Cytotoxic T cell (primary cell): ENCODE measurements around a stretch of chr19.

DNA sequence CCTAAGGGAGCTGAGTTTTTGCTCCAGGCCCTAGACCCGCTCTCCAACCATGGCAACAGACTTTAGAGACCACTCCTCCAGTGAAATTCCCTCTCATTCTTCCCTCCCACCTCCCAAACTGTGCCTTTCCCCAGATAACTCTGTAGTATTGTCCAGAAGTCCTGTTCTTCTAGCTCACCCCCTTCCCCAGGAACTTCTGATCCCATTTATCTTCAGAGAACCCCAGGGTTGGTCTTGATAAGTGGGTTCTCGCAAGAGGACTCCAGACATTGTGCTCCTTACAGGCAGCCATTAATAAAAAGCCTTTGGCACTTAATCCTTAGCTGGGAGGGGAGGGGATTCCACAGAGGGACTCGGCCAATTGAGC lies 1.8 kb downstream of the LTBP4 start:
- PRO-cap, 2 experiments: no peak in any of the 2 experiments

GRCh38 chr19:40690195-40690493 lies 307 bp downstream of the NUMBL start:
- PRO-cap, 2 experiments: no peak in any of the 2 experiments

- PRO-cap, 2 experiments: no peak in any of the 2 experiments
These were observed 5.0 kb downstream of the ACTMAP start for GRCh38 chr19:40745281-40745738.

DNA sequence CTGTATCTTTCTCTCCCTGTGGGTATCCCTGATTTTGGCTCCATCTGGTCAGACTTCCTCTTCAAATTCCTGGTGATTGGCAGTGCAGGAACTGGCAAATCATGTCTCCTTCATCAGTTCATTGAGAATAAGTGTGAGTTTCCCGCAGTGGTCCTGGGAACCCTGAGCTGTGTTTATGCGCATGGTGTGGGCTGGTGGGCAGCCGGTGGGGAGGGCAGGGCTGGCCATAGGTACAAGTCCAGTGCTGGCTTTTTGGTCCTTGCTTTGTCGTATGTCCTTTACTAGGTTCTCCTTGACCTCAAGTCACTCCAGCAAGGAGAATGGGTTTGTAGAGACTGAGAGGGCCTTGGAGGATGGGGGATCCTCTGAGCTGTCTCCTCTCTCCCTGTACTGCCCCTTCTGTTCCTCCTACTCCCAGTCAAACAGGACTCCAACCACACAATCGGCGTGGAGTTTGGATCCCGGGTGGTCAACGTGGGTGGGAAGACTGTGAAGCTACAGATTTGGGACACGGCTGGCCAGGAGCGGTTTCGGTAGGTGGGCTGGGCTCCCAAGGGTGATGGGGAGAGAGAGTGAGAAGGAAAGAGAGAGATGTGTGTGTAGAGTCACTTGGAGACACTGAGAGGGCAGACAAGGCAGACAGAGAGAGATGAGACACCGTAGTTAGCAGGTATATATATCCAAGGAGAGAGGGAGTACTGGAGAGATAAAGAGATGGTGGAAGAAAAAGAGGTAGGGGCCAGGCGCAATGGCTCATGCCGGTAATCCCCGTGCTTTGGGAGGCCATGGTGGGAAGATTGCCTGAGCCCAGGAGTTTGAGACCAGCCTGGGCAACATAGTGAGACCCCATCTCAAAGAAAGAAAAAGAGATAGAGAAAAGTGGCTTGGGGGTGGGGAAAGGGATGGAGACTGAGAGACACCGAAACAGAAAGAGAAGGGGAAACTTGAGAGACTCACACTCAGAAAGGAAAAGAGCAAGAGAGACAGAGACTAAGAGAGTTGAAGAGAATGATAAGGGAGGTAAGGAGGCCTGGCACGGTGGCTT lies 2.2 kb downstream of the RAB4B start:
- PRO-cap, 2 experiments: no peak in any of the 2 experiments

GRCh38 chr19:40806628-40807496 lies 7.9 kb downstream of the EGLN2 start:
- PRO-cap, 2 experiments: peak in 2 of 2 experiments; most common plus-strand start chr19:40807006 (in 2); most common minus-strand start chr19:40806920 (in 1)

- PRO-cap, 2 experiments: no peak in any of the 2 experiments
These were observed 11.8 kb downstream of the EGLN2 start for GRCh38 chr19:40810587-40811458.

GRCh38 chr19:40822515-40823234 lies 23.7 kb downstream of the EGLN2 start:
- PRO-cap, 2 experiments: no peak in any of the 2 experiments

- PRO-cap, 2 experiments: no peak in any of the 2 experiments
These were observed 39.3 kb upstream of the CYP2A7 start for GRCh38 chr19:40921091-40922051.

DNA sequence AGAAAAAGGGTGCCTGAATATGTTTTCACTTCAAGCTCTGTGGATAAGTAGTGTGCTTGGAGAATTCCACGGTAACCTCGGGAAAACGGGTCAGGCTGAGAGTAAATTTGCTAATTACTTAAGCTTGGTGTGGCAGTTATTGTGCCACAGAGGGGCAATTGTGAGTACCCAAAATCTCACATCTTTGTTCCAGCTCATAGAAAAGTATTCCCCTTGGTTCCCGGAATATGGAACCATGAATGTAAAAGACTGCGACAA lies 36.3 kb upstream of the CYP2B6 start:
- PRO-cap, 2 experiments: no peak in any of the 2 experiments

DNA sequence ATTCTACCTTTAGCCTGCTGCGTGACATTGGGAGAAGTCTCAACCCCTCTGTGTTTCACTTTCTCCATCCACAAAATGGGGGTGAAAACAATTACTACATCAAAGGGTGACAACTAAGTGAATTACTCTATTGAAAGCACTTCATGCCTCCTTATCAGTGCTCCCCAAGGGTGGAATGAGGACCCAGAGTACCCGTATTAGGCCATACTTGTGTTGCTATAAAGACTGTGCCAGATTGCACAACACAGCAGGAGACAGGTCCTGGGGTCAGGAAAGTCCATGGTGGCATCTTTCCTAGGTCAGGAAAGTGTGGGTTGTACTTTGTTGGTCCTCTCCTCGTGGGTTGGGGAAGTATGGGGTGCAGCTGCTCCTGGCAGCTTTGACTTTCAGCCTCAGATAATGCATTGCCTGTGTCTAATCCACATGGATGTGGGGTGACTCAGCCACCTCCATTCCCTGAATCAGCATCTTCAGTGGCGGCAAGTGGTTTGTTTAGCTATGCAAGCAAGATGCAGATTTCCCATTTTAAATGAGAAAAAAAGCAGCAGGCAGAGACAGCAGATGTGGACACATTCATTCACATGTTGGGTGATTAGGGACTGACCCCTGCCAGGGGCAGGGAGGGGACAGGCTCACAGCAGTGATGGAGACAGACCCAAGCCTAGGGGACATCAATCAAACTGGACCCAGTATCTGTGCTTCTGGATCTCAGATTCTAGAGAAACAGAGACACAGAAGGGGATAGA lies 8.4 kb upstream of the CYP2B6 start:
- PRO-cap, 2 experiments: no peak in any of the 2 experiments

DNA sequence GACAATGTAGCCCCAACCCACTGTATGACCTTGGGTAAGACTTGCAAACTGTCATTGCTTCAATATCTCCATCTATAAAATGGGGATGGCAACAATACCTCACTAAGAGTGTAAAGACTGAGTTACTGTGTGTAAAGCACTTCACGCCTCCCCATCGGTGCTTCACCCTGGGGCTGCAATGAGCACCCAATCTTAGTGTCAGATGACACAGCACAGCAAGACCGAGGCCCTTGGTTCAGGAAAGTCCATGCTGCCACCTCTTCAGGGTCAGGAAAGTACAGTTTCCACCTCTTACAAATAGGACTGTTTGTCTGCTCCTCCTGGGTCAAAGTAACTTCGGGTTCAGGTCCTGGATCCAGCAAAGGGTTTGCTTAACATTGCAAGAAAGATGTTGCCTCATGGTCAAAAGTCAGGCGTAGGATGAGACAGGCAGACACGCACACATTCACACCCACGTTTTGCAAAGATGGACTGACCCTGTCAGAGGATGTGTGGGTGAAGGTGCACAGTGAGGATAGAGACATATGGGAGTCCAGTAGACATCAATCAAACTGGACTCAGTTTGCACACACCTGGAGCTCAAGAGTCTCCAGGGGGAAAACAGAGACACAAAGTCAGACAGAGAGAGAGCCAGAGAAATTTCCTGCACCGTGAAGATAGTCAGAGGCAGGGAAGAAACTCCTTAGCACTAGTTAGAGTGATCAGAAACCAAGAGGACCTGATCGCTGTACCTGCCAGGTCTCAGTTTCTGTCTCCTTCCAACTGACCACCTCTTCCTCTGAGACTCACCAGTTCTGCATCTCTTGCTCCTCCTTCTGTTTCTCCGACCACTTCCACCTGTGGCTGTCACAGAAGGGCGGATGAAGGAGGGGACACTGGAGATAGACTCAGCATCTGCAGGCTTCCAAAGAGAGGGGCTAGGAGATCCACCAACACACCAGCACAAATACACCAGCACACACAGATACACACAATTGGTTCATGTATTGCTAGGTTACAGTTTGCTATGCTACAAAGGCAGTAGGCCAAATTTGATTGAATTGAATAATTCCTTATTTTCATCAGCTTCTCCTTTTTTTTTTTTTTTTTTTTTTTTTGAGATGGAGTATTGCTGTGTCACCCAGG lies 1.4 kb upstream of the CYP2B6 start:
- PRO-cap, 2 experiments: no peak in any of the 2 experiments

DNA sequence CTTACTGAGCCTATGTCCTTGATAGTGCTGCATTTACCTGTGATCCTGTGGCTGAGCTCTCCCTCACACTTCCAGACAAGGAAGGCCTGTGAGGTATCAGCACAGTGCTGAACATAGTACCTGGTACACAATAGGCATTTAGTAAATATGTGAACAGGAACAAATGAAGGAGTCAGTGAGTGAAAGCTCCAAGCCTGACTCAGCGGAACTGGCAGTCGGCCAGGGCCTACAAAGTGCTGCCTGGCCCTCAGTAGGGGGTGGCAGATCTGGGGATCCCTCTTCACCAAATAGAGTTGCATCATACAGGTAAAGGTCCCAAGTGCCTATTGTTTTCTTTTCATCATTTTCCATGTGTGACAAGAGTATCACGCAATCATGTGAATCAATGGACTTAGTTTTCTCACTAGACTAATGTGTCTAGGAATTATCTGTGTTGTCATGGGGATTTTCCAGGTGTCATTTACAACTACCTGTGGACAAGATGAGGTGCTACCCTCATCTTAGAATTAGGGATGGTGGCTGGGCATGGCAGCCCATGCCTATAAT lies 9.2 kb downstream of the CYP2B6 start:
- PRO-cap, 2 experiments: no peak in any of the 2 experiments

DNA sequence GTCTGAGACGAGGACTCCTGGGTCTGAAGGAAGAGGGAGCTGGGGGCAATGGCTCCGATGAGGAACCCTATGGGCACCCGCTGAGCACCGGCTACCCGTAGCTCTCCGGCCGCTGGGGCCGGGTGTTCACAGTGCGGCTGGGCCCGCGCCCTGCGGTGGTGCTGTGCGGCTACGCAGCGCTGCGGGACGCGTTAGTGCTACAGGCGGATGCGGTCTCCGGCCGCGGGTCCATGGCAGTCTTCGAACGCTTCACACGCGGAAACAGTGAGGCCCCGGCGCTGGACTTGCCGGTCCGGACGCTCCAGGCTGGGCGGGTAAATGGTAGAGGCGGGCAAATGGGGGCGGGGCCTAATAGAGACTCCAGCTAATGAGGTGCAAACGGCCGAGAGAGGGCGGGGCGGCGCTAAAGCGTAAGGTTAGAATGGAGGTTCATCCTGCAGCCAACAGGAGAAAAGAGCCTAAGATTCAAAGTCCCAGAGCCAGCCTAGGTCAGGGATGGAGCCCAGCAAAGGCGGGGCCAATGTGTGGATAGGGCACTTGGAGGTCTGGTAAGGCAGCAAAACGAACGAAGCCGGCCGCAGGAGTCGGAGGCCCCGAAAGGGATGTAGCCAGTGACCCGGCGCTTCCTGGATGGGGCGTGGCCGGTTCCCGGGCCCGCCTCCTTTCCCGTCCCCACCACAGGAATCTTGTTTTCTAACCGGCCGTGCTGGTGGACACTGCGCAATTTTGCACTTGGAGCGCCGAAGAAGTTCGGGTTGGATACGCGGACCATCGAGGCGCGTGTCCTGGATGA lies 21.3 kb downstream of the CYP2F1 start:
- PRO-cap, 2 experiments: peak in 1 of 2 experiments; most common plus-strand start position 461 of the sequence (in 1); most common minus-strand start position 323 of the sequence (in 1)

DNA sequence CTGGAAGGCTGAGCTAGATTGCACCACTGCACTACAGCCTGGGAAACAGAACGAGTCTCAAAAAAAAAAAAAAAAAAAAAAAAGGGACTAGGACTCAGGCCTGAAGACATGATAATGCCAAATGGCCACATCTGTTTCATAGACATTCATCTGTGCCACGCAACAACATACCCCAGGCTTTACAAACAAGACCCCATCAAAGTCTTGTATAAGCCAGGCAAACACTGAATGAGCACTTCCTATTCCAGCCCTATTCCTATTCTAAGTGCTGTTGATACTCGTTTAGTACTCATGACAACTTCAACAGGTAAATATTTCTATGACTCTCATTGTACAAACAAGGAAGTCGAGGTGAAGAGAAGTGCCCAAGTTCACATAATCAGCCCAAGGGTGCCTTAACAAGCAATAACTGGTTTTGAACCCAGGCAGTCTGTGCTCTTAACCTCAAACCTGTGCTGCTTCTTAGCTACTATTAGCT lies 1.6 kb downstream of the B9D2 start:
- PRO-cap, 2 experiments: no peak in any of the 2 experiments

- PRO-cap, 2 experiments: no peak in any of the 2 experiments
These were observed 24.6 kb downstream of the ERICH4 start for GRCh38 chr19:41467517-41468054.

DNA sequence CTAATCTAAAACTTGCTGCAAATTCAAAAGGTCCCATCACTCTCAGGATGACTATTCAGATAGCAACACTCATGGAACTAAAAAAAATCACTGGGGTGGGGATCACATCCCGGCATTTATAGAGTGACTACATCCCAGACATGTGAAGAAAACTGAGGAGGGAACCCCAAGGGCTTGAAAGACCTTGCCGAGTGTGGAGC lies 35.1 kb downstream of the ERICH4 start:
- PRO-cap, 2 experiments: no peak in any of the 2 experiments

- PRO-cap, 2 experiments: no peak in any of the 2 experiments
These were observed 30.4 kb upstream of the CEACAM21 start for GRCh38 chr19:41545521-41545972.

- PRO-cap, 2 experiments: peak in 2 of 2 experiments; most common plus-strand start chr19:41546706 (in 1); most common minus-strand start chr19:41546502 (in 2)
These were observed 29.6 kb upstream of the CEACAM21 start for GRCh38 chr19:41546228-41546850.

GRCh38 chr19:41563819-41564230 lies 12.1 kb upstream of the CEACAM21 start:
- PRO-cap, 2 experiments: peak in 2 of 2 experiments; most common plus-strand start chr19:41564159 (in 2); most common minus-strand start chr19:41563879 (in 1)

DNA sequence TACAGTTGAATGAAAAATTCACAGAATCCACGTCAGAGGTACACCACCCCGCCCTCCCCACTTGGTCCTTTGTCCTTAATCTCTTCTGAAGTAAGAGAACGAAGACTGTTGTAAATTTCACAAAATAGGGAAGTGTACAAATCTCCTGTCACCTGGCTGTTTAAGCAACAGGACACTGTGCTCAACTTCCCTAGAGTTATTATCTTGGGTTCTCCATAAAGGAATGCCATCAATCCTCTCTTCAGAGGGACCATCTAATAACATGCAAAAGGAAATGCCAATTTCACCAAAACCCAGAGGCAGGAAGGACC lies 10.5 kb upstream of the CEACAM6 start:
- PRO-cap, 2 experiments: no peak in any of the 2 experiments